Sciatic nerve (tissue), 1 donor: Measurements from ENCODE around the genes POU6F2 and MPLKIP.

GRCh38 chr7:38330605-38331632 is 152.9 kb downstream of the STARD3NL start:
- PRO-cap: no peak

DNA sequence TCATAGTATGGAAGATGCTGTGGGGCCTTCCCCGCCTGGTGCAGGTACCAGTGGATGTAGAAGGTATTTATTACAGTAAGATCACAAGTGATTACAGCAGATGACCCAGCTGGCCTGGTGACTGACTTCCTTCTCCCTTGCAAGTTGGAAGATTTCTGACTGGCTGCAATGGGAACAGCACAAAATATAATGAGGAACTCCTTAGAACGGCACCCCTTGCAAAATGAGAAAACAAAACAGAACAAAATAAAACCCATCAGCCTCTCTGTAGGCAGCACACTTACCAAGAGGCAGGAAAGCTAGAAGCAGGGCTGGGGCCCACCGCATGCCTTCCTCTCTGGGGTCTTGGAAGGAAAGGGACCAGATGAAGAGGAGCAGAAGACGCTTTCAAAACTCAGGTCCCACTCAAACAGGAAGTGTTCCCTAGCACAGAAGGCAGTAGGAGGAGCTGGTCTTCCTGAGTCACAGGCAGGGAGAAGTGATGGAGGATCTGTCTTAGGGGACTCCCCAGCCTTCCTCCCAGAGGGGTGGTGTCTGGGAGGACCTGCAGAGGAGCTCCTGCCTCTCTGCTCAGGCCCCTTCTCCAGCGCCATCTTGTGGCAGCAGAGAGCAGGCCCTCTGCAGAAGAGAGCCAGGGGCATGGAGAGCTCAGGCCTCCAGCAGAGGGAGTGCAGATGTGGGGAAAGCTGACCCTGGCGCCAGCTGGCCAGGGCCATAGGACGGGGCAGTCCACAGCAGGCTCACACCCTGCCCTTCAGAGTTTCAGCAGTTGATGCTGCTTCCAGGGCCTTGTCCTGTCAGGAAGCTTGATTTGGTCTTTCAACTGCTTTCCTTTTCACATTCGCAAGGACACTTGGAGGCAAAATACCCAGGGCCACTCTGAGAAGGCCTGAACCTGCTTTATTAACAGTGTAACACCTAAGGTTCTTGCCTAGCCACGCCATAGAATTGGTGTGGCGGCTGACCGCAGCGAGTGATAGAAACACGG is 157.4 kb downstream of the STARD3NL start:
- PRO-cap: bidirectional peak, plus-strand start at position 662 of the sequence, minus-strand start at position 413 of the sequence

DNA sequence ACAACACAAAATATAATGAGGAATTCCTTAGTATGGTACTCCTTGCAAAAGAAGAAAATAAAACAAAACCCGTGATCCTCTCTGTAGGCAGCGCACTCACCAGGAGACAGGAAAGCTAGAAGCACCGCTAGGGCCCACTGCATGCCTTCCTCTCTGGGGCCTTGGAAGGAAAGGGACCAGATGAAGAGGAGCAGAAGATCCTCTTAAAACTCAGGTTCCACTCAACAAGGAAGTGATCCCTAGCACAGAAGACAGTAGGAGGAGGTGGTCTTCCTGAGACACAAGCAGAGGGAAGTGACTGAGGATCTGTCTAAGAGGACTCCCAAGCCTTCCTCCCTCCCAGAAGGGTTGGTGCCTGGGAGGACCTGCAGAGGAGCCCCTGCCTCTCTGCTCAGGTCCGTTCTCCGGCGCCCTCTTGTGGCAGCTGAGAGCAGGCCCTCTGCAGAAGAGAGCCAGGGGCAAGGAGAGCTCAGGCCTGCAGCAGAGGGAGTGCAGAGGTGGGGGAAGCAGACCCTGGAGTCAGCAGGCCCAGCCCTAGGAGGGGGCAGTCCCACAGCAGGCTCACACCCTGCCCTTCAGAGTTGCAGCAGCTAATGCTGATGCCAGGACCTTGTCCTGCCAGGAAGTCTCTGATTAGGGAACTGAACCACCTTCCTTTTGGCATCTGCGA is 185.3 kb downstream of the STARD3NL start:
- PRO-cap: no peak

DNA sequence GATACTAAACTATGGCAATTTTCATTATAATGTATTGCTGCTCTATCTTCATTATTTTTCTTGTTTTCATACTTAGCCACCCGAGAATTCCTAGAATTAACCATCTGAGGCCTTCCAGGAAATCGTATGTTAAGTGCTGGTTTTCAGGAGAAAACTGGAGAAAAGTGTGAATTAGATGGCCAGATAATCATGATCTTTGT is 54.9 kb downstream of the AMPH start:
- PRO-cap: unidirectional peak, plus-strand start at position 78 of the sequence

GRCh38 chr7:38975867-38976766 is 1.6 kb upstream of the POU6F2 start:
- PRO-cap: no peak

GRCh38 chr7:38977607-38978222 is at the start of gene POU6F2:
Gene POU6F2 (plus strand): TSS chr7:38977909.
- PRO-cap: no peak

DNA sequence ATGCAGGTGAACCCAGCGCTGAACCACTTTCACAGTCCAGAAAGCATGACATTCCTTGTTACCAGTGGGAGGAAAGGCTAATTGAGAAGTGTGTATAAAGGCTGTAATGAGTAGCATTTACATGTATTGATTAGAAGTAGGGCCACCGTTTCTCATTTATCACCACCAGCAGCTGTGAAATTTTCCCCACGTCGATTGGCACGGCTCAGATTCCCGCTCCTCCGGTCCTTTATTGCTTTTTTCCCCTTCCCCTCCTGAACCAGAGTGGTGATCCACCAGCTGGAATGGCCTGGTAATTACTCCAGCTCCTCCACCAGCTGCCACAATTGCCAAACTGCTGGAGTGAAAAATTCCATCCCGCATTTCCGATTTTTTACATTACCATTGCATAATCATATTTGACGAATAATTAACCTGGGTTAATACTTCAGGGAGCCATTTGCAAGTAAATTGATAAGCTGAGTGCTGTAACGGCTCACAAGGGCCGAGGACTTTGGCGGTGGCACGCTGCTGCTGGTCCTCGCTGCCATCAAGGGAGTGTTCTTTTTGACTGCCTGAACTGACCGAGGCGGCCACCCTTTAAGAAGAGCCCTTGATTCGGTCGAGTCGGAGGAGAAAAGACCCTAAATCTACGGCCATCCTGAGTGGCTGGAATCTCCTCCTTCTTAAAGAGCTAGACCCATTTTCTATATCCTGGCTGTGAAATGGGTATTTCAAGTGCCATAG is 153.4 kb downstream of the POU6F2 start:
- PRO-cap: no peak

DNA sequence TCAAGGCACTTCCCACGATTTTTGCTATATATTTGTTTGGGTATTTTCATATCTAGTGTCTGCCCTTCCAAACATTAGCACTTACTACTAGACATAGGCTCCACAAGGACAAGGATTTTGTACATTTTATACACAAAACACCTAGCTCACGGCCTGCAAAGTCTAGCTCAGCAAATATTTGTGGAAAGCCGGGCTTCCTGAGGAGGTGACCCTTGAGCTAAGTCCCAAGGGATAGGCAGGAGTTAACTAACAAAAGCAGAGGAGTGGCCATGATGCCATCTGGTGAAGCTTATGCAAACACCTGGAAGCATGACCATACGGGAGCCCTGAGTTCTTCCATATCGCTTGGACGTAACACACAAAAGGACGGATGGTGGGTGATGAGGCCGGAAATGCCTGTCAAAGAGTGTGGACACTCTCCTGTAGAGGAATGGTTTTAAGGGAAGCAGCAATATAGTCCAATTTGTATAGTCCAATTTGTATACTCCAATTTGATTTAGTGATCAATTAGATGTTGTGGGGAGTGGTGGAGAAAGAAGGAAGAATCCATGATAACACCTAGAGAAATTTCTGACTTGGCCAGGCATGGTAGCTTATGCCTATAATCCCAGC is 25.8 kb upstream of the YAE1 start:
- PRO-cap: no peak

- PRO-cap: no peak
Observed at GRCh38 chr7:39609030-39610309, 13.9 kb upstream of the RALA start.

GRCh38 chr7:39690146-39690657 is 66.8 kb downstream of the RALA start:
- PRO-cap: no peak

GRCh38 chr7:39951921-39952232 is 1.8 kb downstream of the CDK13 start:
- PRO-cap: unidirectional peak, minus-strand start at chr7:39951996

DNA sequence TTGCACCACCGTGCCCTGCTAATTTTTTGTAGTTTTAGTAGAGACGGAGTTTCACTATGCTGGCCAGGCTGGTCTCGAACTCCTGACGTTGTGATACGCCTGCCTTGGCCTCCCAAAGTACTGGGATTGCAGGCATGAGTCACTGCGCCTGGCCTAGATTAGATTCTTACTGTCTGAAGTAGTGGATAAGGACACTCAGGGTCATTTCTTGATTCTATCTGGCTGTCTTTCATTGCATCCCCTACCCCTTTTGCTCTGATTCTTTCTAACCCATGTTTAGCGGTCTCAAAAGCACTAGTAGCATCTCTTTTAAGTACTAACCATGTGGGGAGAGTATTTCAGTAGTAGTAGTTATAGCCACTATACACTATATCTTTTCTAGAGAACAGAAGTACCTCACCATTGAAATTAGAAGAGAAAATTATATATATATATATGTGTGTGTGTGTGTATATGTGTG is 79.8 kb downstream of the CDK13 start:
- PRO-cap: no peak

- PRO-cap: no peak
Observed at GRCh38 chr7:40095188-40096001, 39.0 kb downstream of the MPLKIP start.

DNA sequence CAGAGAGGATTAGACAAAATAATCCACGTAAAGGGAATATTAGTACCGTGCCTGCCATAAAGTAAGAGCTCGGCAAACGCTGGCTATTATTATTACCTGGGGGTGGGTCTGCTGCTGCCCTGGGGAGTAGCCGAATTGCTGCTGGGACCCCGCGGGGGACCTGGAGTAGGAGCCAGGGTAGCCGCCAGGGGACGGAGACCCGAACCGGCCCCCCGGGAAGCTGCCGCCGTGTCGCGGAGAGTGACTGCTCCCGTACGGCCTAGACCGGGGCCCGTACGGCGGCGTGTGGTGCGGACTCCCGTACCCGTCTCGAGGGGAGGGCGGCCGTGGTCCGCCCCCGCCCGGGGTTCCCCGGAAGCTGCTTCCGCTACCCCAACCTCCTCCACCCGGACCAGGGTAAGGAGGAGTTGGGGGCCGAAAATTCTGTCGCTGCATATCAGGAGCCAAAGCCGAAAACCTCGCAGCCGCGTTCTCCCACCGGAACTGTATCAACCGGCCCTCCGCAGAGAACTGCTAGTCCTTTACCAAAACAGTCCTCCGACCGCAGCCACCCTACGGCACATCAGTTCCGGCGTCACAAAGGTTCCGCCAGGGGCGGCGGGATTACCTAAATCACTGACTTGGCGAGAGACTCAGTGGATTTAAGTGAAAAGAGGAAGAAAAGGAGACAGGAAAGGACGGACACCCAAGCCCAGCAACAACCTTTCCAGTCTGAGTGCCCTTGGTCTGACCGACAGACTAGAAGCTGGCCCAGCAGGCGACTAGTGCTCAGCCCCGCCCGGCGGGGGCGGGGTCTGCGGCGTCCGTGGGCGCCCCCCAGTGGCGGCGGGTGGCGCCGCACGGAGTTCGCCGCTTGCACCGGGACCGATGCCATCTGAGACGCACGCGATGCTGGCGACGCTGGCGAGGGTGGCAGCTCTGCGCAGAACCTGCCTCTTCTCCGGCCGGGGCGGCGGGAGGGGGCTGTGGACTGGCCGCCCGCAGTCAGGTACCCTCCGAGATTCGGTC is at the start of gene MPLKIP:
Gene MPLKIP, minus strand, starts transcription at position 490 of the 1,008 bp plus-strand sequence.
- PRO-cap: bidirectional peak, plus-strand start at position 873 of the sequence, minus-strand start at position 485 of the sequence

GRCh38 chr7:40756907-40757157 is 622.0 kb downstream of the SUGCT start:
- PRO-cap: no peak

GRCh38 chr7:40898923-40899698 is 764.3 kb downstream of the SUGCT start:
- PRO-cap: no peak

- PRO-cap: unidirectional peak, plus-strand start at chr7:41011224
Observed at GRCh38 chr7:41010917-41011324, 692.0 kb downstream of the INHBA start.

DNA sequence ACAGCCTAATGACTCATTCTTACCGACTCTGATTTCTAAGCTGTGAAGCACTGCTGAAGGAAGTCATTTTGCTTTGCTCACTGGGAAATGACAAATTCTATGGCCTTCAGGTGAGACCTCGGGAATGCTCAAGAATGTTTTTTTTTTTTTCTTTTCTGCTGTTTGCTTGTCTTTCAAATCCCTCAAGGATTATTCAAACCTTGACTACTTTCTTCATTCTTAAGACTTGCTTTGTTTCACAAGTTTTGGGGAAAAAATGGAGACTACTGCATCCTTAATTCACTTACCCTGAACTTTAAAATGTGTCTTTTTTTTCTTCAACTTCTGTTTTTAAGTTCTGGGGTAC is 30.3 kb upstream of the INHBA start:
- PRO-cap: no peak

DNA sequence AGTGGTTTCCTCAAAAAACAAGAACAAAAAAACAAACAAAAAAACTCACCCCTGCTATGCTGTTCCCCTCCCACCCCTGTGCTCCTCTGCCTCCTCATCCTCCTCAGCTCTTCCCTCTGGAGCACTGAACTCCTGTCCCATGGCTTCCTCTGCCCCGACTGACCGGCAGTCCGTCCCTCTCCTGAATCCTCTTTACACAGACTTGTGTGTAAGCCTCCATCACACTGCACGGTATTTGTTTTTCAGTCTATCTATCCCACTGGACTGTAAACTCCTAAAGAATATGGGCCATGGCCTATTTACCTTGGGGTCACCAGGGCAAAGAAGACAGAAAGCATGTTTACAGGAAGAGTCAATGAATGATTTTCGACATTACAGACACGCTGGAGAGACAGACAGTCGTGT is 265.3 kb downstream of the GLI3 start:
- PRO-cap: unidirectional peak, minus-strand start at position 174 of the sequence

GRCh38 chr7:42050395-42050782 is 186.6 kb downstream of the GLI3 start:
- PRO-cap: unidirectional peak, plus-strand start at chr7:42050657